Measurements from ENCODE around the genes BOD1, MSX2, SIMC1 and ARL10.

DNA sequence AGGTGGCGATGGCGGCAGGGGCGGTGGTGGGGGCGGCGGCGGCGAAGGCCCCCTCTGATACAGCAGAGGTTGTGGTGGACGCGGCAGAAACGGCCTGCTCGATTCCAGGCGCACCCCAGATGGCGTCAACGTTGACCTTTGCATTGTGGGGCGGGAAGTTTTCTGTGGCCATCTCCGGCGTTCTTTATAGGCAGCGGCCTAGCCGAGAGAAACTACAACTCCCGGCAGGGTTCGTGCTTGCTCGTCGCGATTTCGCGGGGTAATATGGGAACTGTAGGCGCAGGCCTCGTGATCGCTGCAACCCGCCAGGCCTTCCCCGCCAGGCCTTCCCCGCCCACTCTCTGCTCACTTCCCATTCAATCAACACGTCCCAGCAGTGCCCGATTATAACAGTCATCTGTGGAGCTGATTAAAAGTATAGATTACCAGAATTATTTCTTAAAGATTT is at the start of gene BOD1:
BOD1 (minus strand) TSS at position 91 of the 448 bp plus-strand sequence.
- PRO-cap, 2 experiments: peak in 2 of 2 experiments; most common plus-strand start position 215 of the sequence (in 1); most common minus-strand start position 91 of the sequence (in 2)
- RAMPAGE, long total RNA, 5 experiments: no peak in any of the 5 experiments

- PRO-cap, 2 experiments: no peak in any of the 2 experiments
- RAMPAGE, long total RNA, 5 experiments: no peak in any of the 5 experiments
These were observed 11.5 kb upstream of the BOD1 start for GRCh38 chr5:173627850-173628510.

DNA sequence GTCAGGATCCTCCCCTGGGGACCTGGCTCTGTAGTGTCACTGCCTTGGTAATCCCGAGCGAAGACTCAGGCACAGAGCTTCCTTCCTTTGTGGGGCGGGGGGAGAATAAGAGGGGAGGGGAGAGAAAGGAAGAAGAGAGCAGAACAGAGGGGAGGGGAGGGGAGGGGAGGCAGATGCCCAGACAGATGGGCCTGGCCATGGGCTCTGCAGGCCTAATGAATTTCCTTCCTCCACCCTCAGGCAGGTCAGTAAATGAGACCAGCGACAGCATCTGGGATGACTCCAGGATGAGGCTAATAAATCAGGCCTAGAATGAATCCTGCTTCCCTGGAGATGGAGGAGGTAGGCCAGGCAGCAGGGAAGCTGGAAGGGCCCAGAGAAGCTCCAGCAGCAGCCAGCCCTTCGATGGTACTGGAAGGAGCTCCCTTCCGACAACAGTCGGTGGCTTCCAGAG is 104.2 kb upstream of the BOD1 start:
- PRO-cap, 2 experiments: no peak in any of the 2 experiments
- RAMPAGE, long total RNA, 5 experiments: no peak in any of the 5 experiments

- PRO-cap, 2 experiments: no peak in any of the 2 experiments
- RAMPAGE, long total RNA, 5 experiments: no peak in any of the 5 experiments
These were observed 111.5 kb upstream of the BOD1 start for GRCh38 chr5:173727899-173728452.

GRCh38 chr5:173755120-173755835 is 132.9 kb upstream of the CPEB4 start:
- PRO-cap, 2 experiments: no peak in any of the 2 experiments
- RAMPAGE, long total RNA, 5 experiments: no peak in any of the 5 experiments

DNA sequence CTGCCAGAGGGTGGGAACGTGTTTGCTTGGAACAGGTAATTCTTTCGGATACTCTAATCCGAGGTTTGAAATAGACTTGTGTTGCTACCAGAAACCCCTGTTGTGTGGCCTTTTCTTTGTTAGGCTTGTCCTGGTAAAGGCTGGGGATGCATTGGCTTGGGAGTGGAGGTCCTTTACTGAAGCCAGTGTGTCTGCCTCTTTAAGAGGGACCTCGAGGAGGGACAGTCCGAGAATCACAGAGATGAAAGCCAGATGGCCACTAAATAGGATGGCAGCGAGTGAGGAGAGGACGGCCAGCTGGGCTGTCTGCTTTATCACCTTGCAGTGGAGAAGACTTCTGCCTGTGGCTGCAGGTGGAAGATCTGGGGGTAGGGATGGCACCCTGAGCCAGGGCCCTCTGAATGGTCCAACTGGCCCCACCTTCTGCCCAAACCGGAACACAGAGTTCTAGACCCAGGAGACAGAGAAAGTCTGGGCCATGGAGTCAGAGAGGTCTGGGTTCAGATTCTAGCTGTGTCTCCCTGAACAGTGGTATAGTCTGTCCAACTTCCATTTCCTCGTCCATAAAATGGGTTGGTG is 130.3 kb upstream of the CPEB4 start:
- PRO-cap, 2 experiments: no peak in any of the 2 experiments
- RAMPAGE, long total RNA, 5 experiments: no peak in any of the 5 experiments

GRCh38 chr5:173802587-173803095 is 85.5 kb upstream of the CPEB4 start:
- PRO-cap, 2 experiments: no peak in any of the 2 experiments
- RAMPAGE, long total RNA, 5 experiments: no peak in any of the 5 experiments

GRCh38 chr5:173825240-173825561 is 62.9 kb upstream of the CPEB4 start:
- PRO-cap, 2 experiments: no peak in any of the 2 experiments
- RAMPAGE, long total RNA, 5 experiments: no peak in any of the 5 experiments

DNA sequence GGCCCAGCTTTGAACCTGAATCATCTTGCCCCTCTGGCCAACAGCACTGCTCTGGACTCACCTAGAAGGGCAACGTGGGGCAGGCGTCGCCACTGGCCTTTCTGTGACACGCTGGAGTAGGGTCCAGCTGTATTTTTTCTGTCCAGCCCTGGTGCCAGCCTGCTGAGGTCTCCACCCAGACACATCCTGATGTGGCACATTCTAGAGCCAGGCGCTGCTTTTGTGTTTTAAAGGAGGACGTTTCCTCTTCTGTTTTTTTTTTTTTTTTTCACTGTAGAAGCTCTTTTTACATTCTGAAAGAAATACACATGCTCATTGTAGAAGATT is 15.2 kb upstream of the CPEB4 start:
- PRO-cap, 2 experiments: peak in 1 of 2 experiments; most common minus-strand start position 105 of the sequence (in 1)
- RAMPAGE, long total RNA, 5 experiments: no peak in any of the 5 experiments

DNA sequence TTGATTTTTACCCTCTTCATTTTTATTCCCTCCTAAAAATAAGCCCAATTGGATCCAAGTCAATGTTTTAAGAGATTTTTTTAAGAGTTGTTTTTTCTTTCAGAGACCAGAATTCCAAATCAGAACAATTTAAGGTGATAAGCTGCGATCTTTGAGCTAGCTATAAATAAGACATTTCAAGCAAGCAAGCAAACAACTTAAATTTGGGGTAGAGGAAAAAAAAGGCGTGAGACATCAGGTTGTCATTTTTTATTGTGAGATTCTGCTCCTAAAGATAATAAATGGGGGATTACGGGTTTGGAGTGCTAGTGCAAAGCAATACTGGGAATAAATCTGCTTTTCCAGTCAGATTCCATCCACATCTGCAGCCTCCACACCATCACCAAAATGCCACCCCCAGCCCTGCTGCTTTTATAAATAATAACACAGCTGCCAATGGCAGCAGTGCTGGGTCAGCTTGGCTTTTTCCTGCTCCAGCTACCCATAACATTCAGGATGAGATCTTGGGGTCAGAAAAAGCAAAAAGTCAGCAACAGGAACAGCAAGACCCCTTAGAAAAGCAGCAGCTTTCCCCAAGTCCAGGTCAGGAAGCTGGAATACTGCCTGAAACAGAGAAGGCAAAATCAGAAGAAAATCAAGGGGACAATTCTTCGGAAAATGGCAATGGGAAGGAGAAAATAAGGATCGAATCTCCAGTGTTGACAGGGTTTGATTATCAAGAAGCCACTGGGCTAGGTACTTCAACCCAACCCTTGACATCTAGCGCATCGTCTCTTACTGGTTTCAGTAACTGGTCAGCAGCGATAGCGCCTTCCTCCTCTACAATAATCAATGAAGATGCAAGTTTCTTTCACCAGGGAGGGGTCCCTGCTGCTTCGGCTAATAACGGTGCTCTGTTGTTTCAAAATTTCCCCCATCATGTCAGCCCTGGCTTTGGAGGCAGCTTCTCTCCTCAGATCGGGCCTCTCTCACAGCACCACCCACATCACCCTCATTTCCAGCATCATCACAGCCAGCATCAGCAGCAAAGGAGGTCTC is 1.6 kb downstream of the CPEB4 start:
- PRO-cap, 2 experiments: peak in 2 of 2 experiments; most common plus-strand start position 994 of the sequence (in 2); most common minus-strand start position 389 of the sequence (in 2)
- RAMPAGE, long total RNA, 5 experiments: no peak in any of the 5 experiments

GRCh38 chr5:173908131-173908394 is 19.9 kb downstream of the CPEB4 start:
- PRO-cap, 2 experiments: no peak in any of the 2 experiments
- RAMPAGE, long total RNA, 5 experiments: no peak in any of the 5 experiments

GRCh38 chr5:173924699-173925450 is 36.7 kb downstream of the CPEB4 start:
- PRO-cap, 2 experiments: peak in 1 of 2 experiments; most common plus-strand start chr5:173925385 (in 1); most common minus-strand start chr5:173925159 (in 1)
- RAMPAGE, long total RNA, 5 experiments: no peak in any of the 5 experiments

GRCh38 chr5:173988459-173989101 is 390 bp upstream of the C5orf47 start:
- PRO-cap, 2 experiments: no peak in any of the 2 experiments
- RAMPAGE, long total RNA, 5 experiments: no peak in any of the 5 experiments

GRCh38 chr5:174493658-174494097 is 230.7 kb upstream of the MSX2 start:
- PRO-cap, 2 experiments: no peak in any of the 2 experiments
- RAMPAGE, long total RNA, 5 experiments: no peak in any of the 5 experiments

GRCh38 chr5:174699184-174699557 is 25.2 kb upstream of the MSX2 start:
- PRO-cap, 2 experiments: peak in 2 of 2 experiments; most common plus-strand start chr5:174699284 (in 2)
- RAMPAGE, long total RNA, 5 experiments: no peak in any of the 5 experiments

- PRO-cap, 2 experiments: peak in 2 of 2 experiments; most common plus-strand start chr5:174724597 (in 2); most common minus-strand start chr5:174724396 (in 1)
- RAMPAGE, long total RNA, 5 experiments: no peak in any of the 5 experiments
These were observed at the start of gene MSX2 for GRCh38 chr5:174724063-174725132. Gene MSX2 (plus strand): TSS chr5:174724582.

DNA sequence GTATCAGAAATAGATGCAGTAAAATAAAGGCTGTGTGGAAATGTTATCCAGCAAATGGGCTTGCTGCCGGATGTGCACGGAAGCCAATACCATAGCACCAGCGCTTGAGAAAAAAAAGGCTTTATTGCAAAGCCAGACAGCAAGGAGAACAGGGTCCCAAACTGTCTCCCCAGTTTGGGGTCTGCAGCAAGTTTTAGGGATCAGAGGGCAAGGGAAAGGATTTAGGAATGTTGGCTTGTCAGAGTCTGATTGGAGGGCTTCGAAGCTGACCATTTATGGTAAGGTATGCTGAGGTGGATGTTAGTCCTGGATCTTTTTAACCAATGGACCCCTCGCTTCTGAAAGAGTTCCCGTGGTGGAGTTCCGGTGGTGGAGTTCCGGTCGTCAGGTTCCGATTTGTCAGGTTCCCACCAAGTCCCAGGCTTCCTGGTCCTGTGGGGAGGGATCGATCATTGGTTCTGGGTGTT is 70.4 kb downstream of the SFXN1 start:
- PRO-cap, 2 experiments: no peak in any of the 2 experiments
- RAMPAGE, long total RNA, 5 experiments: no peak in any of the 5 experiments

DNA sequence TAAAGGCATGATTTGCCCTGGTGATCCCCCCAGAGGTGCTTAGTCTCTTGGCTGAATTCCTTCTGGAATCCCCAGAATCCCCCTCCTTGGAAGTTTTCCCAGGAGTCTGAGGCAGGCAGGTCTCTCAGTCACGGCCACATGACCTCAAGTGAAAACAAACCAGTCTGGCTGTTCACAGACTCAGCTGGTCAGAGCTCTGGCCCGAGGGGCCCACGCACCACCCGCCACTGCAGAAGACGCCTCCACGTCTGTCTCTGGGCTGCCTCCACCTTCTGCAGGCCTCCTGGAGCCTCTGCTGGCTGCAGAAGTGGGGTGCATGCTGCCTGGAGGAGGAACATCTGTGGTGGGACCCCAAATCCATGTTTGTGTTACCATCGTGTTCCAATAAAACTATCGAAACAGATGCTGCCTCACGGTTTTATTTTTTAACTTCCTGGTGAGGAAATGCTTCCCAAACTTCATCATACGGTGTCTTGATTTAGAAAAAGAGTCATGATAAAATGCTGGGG is 52.5 kb downstream of the HRH2 start:
- PRO-cap, 2 experiments: no peak in any of the 2 experiments
- RAMPAGE, long total RNA, 5 experiments: no peak in any of the 5 experiments

DNA sequence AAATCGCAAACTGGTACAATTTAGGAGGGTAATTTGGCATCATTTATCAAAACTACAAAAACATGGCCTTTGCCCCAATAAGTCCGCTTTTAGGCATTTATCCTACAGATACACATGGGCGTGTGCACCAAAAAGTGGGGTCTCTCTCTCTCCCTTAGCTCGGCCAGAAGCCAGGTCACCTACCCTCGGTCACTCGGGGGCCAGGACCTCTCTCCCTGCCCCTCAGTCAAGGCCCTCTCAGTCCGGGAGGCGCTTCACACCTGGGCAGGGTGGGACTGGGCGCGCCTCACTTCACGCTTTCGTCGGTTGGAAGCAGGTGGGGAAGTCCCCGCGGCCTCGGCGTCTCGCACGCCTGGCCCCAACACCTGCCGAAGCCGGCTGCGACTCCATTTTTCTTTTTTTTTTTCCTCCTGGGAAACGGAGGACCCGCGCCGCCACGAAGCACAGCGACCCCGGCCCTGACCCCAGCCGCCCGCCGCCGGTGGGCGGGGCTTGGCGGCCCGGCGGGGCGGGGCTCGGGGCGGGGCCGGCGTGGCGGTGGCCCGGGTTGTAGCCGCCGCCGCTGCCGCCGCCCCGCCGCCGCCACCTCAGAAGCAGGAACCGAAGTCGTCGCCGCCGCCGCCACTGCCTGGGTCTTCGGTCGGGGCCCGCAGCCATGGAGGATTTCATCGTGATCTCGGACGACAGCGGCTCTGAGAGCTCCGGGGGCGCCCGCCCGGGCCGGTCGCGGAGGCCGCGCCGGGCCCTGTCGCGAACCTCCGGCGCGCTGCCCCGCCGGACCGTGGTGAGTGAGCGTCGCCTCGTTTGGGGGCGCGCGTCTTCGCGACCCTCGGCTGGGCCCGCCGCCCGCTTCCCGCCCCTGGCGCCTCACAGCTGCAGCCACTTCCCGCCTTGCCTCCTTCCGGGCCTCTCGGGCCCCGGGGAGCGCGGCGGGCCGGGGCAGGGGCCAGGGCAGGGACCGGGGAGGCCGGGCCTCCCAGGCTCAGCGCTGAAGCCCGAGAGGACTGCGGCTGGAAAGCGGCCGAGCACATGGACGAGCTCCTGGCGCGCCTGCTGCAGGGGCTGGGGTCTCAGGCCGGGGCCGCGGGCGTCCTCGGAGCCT is at the start of gene SIMC1:
SIMC1 (plus strand) TSS at position 571 of the 1,102 bp plus-strand sequence.
- PRO-cap, 2 experiments: peak in 2 of 2 experiments; most common plus-strand start position 529 of the sequence (in 1); most common minus-strand start position 497 of the sequence (in 2)
- RAMPAGE, long total RNA, 5 experiments: no peak in any of the 5 experiments

DNA sequence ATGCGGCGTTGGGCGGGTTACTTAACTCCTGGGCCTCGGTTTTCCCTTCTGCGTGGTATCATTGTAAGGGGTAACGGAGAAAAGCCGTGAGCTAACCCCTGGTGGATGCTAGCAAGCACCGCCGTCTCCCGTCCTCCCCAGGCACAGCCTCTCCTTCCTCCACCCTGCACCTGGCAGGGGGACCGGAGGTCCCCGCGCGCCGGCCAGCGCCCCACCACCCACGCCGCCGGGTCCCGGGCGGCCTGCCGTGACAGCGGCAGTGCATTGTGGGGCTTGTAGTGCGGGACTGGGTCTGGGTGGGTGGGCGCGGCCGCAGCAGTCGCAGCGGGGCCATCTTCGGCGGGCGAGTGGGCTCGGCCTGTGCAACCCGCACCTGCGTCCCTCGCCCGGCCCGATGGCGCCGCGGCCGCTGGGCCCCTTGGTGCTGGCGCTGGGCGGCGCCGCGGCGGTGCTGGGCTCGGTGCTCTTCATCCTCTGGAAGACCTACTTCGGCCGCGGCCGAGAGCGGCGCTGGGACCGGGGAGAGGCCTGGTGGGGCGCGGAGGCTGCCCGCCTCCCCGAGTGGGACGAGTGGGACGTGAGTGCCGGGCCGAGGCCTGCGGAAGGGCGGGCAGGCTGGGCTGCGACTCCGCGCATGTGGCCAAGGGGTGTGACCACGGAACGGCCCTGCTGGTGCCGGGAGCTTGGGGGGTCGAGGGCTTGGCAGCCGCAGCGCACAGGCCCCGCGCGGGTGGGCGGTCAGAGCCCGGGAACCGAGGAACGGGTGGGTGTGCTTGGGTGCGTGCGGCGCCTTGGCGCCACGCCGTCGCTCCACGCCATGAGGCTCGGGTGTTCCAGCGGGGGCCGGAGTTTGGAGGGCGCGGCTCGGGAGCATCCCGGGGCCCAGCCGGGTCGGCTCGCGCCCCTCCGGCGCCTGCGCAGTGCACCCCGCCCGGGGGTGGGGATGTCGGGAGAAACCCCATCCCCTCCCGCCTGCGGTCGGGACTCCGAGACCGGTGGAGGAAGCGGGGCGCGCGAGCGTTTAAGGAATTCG is at the start of gene ARL10:
ARL10 (plus strand) TSS at position 318 of the 1,033 bp plus-strand sequence.
- PRO-cap, 2 experiments: peak in 1 of 2 experiments; most common plus-strand start position 291 of the sequence (in 1); most common minus-strand start position 172 of the sequence (in 1)
- RAMPAGE, long total RNA, 5 experiments: no peak in any of the 5 experiments